OVCAR3 (cell line): Measurements from ENCODE around the genes MLLT1, TUBB4A and TNFSF14.

- RRBS: no CpG with 5 or more reads among the region's 53 CpGs
Observed at GRCh38 chr19:5036447-5037765, 68.0 kb downstream of the KDM4B start.

- RRBS: 27% methylated on average over 2 of the region's 17 CpGs
Observed at GRCh38 chr19:5046477-5047071, 77.7 kb downstream of the KDM4B start.

- RRBS: no CpG with 5 or more reads among the region's 33 CpGs
Observed at GRCh38 chr19:5068017-5068710, 99.3 kb downstream of the KDM4B start.

DNA sequence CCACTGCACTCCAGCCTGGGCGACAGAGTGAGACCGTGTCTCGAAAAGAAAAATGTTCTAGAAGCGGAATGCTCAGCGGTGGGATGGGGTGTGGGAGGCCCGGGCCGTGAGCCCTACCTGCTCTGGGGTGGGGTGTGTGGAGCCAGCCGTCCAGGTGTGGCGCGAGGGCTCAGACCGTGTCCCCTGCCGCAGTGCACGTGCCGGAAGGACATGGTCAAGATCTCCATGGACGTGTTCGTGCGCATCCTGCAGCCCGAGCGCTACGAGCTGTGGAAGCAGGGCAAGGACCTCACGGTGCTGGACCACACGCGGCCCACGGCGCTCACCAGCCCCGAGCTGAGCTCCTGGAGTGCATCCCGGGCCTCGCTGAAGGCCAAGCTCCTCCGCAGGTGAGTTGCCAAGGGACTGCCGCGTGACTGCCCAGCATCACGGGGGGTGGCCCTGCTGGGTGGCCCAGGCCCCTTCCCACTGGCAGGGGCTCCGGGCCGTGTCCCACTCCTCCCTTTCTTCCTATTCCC lies 141.6 kb downstream of the KDM4B start:
- RRBS: 94% methylated on average over 10 of the region's 34 CpGs

DNA sequence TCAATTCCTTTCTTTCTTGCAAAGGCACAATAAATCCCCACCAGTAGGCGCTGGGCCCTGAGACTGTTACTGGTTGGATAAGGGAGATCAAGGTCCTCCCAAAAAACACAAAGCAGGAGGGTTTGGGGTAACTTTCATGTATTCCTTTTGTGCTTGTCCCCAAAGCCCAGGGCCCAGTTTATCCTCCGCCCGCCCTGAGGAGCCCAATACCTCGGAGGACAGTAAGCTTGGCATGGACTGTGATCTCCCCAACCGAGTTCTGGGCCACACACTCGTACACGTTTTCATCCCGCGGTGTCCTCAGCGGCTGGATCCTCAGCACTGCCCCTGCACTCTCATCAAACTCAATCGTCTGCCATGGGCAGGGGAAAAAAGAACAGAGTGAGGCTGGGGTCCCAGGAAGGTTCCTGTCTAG lies 67.4 kb downstream of the PTPRS start:
- RRBS: no CpG with 5 or more reads among the region's 11 CpGs

DNA sequence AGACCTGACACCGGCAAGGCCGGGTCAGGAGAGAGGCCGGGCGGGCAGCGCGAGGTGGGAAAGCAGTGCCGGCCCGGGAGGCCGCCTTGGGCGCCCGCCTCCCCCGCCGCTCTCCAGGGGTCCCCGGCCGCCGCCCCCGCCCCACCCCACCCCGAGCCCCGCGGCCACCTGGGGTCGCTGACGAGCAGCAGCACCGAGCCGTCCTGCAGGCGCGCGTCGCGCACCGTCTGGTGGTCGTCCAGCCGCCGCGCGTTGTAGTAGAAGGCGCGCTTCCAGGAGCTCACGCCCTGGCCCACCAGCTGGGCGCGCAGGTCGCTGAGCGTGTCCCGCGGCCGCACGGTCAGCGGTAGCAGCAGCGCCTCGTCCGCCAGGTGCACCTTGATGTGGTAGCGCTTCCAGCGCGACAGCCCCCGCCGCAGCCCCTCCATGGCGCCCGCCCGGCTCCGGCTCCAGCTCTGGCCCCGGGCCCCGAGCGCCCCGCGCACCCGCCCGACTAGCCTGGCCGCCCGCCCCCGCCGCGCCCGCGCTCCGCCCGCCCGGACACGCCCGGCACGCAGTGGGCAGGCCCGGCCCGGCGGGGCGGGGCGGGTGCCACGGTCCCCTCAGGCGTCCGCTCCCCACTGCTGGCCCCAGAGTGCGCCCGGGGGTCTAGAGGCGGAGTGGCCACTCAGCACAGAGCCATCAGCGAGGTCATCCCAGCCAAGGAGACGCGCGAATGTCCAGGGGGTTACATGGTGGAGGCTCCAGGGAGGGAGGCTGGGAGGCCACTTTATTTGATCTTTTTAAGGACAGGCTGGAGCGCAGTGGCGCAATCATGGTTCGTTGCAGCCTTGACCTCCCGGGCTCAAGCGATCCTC lies 54.9 kb downstream of the SAFB2 start:
- RRBS: 4% methylated on average over 33 of the region's 99 CpGs

GRCh38 chr19:5588419-5588953 lies 34.1 kb downstream of the SAFB2 start:
- RRBS: no CpG with 5 or more reads among the region's 13 CpGs

DNA sequence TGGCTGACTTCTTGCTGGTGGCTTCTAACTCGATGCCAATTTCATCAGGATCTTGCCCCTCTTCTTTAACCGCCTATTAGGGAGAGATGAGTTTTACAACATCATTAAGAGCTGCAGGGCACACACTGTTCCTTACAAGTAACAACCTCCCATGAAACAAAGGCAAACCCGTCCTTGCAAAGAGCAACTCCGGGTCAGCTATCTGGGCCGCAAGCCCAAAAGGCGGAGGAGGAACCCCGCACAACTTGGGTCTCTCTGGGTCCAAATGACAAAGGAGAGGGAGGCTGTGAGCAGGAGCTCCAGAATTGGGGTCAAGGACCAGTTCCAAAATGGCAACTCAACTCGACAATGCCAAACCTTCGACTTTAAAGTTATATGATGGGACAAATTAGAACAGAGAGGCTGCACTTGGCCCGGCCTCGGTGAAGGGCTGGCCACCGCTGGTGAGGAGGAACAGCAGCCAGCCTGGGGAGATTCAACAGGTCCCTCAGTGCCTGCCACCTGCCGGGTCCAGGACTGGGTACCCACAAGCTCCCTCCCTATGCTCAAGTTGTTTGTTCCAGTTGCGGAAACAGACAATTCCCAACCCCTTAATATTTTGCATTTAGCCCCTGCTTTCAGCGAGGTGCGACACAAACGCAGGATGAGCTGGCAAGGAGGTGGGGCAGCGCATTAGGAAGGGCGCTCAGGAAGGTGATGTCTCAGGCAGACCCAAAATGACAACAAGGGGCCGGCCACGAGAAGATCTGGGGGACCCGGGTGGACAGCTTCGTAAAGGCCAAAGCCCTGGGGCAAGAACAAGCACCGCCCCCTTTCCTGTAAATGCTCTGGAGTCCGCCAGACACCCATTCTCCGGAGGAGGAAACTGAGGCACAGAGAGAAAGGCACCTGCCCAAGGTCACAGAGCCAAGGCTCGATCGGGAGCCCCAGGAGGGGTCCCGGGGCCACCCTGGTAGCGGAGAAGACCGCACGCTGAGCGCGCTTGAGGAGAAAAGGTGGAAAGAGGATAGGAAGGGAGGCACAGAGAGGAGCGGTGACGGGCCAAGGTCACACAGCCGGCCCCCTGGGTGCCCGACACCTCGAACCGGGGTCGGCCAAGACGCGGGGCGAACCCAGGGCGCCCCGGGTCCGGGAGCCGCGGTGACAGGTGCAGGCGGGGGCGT lies 871 bp downstream of the SAFB2 start:
- RRBS: 6% methylated on average over 26 of the region's 51 CpGs

- RRBS: no CpG with 5 or more reads among the region's 18 CpGs
Observed at GRCh38 chr19:5837875-5838483, 1.5 kb downstream of the FUT6 start.

DNA sequence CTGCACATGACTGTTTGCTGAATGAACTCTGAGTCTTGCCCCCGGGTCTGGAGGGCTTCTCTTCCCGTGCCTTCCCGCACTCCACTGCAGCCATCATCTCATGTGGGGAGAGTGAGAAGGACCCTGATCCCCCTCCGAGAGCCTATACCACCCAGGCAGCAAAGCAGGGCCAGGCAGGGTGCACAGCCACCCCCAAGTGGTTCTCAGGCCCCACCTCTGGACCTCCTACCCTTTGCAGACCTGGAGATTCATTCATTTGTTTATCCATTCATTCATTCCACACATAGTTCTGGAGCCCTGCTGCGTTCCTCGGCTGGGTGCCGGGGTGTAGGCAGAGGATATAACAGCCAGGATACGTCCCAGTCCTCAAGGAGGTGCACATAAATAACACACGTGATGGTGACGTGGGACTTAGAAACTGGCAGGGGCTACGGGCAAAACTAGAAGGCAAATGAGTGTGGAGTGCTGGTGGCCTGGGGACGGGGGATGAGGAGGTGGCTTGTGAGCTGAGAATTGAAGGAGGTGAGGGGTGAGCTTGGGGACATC lies 14.1 kb downstream of the NDUFA11 start:
- RRBS: no CpG with 5 or more reads among the region's 12 CpGs

- RRBS: 100% methylated on average over 3 of the region's 14 CpGs
Observed at GRCh38 chr19:6259256-6259823, 20.4 kb downstream of the MLLT1 start.

DNA sequence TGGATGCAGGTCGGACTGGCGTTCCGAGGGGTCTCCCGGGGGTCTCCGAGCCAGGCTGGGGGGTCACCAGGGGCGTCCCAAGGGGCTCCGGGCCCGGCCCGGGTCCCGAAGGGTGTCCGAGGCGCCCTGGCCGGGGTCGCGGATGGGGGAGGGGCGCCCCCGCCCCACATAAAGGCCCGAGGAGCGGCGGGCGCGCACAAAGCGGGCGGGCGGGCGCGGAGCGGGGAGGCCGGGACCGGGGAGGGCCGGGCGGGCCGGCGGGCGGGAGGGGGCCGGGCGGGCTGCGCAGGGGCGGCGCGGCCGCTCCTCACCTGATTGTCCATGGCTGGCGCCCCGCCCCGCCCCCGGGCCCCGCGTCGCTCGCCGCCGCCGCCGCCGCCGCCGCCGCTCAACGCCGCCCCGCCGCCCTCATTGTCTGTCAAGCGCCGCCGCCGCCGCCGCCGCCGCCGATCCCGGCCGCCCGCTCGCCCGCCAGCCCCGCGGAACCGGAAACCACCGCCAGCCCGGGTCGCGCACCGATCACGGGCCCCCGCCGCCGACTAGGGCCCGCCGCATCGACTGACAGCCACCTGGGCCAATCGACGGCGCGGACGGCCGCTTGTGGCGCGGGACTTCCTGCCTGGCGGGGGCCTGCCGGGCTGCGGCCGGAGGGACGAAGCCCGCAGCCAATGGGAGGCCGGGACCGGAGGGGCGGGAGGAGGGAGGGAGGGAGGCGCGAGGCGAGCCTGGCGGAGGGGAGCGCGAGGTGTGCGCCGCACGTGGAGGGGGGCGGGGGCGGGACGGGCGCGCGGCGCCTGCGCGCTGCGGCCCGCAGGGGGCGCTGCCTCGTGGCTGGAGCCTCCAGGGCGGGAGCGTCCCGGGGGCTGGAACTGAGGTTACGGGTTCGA lies at the start of gene MLLT1:
Gene MLLT1, minus strand, starts transcription at position 514 of the 887 bp plus-strand sequence.
- RRBS: 4% methylated on average over 48 of the region's 135 CpGs

DNA sequence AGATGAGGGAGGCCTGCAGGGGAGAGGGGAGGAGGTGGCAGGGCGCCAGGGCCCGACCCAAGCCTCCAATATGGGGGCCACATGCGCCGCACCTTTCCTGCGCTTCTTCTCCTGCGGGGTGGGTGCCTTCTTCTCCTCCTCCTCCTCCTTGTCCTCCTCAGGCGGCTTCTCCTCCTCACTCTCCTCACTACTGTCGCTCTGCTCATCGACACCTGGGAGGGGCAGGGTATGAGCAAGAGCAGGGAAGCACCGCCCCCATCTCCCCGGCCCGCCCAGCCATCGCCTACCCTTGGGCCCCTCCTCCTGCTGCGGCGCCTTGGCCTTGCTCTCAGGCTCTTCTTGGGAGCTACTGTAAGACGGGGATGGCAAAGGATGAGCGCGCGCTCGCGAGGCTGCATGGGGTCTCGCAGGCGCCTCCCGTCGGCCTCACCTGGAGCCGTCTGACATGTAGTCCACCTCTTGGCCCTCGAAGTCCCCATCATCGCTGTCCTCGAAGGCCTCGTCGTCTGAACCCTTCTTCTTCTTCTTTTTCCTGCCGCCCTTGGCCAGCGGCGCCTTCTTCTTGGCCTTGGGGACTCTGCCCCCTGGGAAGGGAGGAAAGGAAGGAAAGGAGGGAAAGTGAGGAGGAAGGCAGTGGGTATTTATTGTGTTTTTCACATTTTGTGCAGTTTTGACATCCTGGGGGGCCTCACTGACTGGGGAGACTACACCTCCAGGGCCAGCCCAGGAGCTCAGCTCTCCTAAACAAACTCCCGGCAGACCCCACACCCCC lies 5.7 kb upstream of the PSPN start:
- RRBS: 96% methylated on average over 1 of the region's 35 CpGs

DNA sequence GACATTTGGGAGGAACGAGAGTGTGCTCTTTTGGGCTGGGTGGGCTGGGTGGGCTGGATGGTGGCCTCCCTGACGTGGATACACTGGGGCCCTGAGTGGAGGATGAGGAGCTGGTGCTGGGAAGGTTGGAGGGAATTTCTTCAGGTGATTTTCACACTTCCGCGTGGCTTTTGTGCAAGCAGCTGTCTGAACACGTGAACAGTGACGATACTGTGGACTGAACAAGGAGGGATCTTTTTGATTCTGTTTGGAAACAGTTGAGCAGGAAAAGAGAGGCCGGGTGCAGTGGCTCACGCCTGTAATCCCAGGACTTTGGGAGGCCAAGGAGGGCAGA lies 9.0 kb upstream of the GTF2F1 start:
- RRBS: no CpG with 5 or more reads among the region's 8 CpGs

GRCh38 chr19:6416229-6416984 lies 8.2 kb downstream of the KHSRP start:
- RRBS: 96% methylated on average over 7 of the region's 22 CpGs

GRCh38 chr19:6441039-6441753 lies 7.6 kb upstream of the SLC25A41 start:
- RRBS: no CpG with 5 or more reads among the region's 8 CpGs

GRCh38 chr19:6441754-6442396 lies 8.3 kb upstream of the SLC25A41 start:
- RRBS: 97% methylated on average over 4 of the region's 15 CpGs

DNA sequence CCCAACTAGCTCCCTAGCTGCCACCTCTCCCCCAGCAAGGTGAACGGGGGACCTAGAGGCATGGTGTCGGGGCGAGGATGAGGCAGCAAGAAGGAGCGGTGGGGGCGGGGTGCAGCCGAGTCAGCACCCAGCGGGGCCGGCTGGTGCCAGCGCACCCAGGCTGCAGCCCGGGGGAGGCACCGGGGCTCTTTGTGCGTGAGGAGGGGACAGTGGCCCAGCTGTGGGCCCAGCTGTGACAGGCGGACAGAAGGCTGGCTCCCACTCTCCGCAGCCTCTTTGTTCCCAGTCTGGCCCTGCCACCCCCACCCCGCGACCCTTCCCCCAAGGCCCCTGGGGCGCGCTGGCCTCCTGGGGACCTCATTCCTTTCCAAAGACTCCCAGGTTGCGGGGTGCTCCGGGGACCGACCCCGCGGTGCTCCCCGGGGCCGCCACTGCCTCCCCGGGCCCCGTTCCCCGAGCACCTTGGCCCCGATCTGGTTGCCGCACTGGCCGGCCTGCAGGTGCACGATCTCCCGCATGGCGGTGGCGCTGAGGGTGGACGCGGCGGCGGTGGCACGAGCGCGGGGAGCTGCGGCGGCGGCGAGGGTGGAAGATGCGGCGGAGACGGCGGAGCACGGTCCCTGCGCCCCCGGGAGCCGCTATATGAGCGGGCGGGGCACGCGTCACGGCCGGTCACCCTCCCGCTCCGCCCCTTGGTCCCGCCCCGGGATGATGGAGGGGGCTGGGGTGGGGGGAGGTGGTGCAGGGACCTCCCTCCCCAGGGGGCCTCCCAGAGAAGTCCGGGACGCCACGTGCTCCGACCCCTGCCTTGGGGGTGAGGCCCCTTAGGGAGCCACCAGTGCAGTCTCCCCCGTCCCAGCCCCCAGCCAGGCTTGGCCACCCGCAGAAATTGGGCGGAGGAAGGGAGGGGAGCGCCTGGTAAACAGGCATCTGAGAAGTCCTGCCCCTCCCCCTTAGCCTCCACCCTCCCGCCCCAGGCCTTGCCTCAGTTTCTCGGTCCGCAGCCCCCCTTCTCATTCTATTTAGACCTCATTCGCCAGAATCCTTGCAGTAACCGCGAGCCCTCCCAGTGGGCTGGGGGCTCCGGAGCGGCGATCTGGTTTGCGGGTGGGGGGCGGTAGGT lies at the start of gene TUBB4A:
Gene TUBB4A, minus strand, starts transcription at position 615 of the 1,123 bp plus-strand sequence.
- RRBS: 3% methylated on average over 17 of the region's 83 CpGs

DNA sequence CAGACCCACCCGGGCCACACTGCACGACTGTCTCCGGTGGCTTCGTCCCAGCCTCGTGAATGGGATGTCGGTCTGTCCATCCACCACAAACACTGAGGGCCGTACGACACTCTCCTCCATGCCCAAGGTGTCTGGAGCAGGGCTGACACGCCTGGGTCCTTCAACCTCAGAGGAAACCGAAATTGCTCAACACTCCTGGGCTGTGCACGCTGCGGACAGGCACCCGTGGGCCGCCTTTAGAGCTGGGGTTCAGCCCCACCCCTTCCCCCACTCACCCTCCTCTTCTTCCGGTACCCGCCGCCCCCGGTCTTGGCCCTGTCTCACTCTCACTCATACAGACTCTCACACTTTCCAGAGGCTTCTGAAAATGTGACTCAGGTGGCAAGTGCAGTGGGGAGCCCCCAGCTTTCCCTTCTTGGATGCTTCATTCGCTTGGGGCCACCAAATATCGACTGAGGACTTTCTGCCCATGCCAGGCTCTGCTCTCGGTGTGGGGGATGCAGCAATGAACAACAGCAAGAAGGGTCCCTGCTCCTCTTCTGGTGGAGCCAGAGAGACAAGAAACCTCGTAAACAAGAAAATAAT lies at the start of gene TNFSF14:
Gene TNFSF14, minus strand, starts transcription at position 211 of the 585 bp plus-strand sequence.
- RRBS: no CpG with 5 or more reads among the region's 22 CpGs

DNA sequence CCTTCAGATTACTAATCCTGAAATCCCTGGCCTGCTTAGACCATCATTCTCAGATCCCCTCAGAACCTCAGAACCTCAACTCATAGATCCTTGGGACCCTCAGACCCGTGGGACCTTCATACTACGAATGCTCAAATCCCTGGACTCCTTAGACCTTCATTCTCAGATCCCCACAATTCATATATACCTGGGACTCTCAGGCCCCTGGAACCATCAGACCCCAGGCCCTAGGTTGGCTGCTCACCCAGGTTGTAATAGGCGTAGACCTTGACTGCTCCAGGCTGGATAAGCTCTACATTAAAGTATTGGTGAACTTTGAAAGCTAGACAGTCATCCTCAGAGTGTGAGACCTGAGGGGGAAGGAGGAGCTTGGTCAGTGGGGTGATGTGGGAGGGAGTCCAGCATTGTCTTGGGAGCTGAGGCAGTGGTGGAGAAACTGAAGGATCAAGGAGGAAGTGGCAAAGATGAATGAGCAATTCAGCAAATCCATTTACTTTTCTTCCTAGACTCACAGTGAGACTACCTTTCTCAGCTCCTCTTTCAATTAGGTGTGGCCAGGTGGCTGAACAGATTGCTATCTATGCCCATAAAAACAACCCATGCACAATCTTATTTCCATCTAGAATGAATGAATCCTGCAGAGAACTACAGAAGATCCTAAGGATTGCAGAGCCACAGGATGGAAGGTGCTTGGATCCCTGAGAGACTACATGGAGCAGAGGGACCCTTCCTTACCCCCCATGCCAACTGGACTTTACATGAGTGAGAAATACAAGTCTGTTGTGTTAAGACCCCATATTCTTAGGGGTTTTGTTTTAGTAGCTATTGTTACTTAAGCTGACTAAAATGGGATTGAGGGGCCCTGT lies 10.2 kb upstream of the TNFSF14 start:
- RRBS: no CpG with 5 or more reads among the region's 3 CpGs